Cardiac atrium fibroblast (primary cell): ENCODE results near the genes FAM83B and KHDRBS2.

GRCh38 chr6:53516350-53516927 is 28.5 kb downstream of the GCLC start:
- RAMPAGE, long total RNA: no peak

DNA sequence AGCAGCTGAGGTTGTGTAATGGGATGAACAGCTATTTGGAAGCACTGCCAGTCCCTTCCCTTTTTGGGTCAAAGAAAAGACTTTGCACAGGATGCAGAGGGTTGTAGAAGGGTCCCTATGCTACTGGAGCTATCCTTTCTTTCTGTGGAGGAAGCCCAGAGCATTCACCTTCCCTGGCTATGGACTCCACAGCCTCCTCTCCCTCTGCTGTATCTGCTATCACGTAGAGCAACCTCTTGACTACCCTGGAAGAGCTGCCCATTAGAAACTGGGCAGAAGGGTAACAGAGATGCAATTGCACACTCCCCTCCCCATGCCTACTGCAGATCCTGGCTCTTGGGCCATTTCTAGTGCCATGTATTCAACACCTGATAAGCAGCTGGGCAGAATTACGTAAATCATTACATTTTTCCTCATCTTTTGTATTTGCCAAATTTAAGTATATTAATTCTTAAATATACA is 3.1 kb downstream of the KLHL31 start:
- RAMPAGE, long total RNA: no peak

GRCh38 chr6:53905850-53906639 is 111.2 kb downstream of the LRRC1 start:
- RAMPAGE, long total RNA: no peak

DNA sequence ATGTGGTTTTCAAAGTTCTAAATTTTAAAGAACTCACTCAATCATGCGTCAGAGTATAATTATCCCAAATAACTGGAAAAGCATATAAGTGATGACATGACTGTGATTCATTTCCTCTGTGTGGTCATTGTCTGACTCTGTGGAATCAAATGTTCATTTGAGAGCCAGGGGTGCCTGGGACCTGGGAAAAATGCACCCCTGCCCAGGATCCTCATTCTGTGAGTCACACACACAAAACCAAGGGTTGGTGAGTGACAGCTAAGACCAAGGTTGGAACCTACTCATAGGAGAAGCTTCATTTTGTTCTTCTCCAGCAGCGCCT is 127.0 kb upstream of the MLIP start:
- RAMPAGE, long total RNA: no peak

GRCh38 chr6:54009024-54009539 is 102.2 kb upstream of the MLIP start:
- RAMPAGE, long total RNA: no peak

DNA sequence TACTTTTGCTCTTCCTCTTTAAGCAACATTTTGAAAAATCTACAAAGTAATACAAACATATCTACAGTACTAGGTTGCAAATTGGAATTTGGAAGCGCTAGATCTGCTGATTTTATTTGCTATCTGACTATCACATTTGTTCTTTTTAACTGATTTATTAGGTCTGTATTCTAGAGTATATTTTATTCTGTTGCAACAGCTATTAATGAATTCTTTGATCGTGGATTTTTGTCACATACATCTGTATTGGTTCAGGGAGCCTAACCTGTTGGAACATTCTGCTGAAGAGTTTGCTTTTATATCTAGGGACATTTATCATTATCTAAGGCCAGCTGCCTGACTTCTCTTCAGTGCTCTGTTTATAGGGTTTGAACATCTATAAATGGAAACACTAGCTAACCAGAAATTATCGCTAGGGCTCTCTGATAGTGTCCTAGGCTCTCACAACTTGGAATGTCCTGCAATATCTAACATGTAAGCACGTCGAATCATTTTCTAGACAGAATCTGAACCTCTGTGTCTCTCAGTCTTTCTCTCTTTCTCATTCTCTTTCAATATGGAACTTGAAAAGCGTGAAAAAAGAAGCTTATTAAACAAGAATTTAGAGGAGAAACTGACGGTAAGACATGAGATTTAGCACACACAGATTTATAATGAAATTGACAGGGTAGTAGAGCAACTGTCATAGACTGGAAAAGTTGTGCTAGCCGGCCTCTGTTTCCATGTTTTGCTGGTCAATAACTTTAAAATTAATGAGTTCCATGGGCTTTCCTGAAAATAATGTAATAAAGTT is 92.6 kb upstream of the MLIP start:
- RAMPAGE, long total RNA: no peak

DNA sequence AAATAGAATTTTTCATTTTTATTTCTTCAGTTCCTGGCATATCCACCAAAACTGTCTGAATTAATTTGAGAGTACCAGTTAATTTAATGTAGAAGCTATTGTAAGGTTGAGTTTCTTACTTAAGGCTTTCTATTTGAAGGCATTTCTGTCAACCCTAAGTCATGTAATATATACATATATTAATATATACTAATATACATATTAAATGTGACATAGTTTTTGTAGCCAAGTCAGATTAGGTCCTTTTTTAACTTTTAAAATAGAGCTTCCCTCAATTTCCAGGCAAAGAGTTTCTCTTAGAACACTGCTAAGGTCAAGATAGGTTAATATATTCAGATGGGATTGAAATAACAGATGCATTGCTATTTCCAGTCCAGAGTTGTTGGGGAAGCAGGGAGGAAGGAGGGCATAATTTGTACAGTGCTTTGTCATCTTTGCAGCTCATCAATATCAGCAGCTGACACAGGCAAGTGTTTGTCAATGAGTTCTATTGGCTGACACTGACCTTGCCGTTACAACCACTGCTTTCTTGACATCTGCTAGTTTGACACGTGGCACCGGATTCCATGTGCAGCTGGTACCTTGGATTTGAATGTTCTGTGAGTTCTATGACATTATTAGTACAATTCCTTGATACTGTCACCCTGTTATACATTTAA is 28.1 kb upstream of the MLIP start:
- RAMPAGE, long total RNA: no peak

- RAMPAGE, long total RNA: no peak
These were observed 25.7 kb upstream of the MLIP start for GRCh38 chr6:54085491-54086002.

DNA sequence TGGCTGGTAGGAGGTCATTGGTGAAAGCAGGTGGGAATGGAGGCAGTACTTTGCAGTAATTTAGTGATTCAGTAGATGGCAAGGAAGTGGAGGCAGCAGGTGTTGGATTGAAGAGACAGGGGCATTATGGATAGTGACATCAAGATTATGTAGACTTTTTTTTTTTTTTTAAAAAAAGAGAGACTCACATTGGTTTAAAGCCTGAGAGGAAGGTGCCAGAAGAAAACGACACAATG is 1.2 kb upstream of the TINAG start:
- RAMPAGE, long total RNA: no peak

DNA sequence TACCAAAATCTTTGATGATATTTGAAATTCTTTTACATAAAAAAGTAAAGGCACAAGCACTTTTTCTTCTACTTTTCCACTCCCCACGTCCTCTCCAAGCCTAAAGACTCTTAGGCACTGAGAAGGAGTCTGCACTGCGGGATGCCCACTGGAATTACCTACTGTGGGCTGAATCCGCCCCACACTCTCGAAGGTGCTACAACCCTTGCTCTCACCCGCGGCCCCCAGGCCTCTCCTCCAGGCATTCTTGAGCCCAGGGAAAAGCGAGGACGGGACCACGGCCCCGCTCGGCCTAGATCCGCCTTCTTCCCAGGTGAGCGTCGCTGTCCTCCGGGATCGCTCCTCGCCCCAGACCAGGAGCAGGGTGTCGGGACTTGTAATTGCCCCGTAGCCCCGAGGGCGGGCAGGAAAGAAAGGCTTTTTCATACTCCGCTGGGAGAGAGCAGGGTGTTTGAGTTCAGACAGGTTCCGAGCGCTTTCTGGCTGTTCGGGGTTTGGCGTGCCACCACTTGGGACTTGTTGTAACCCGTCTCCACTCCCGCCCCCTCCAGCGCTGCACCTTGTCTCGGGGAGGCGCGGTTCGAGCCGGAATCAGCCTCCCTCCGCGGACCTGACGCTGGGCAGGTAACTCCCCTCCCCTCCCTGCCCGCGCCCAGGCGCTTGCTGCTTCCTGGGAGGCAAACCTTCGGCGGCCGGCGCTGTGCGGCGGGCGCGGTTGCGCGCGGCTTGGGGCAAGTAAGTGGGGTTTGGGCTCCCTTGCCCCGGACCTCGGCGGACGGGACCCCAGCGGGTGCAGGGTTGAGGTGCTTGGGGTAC is at the start of gene FAM83B:
FAM83B (plus strand) TSS at position 680 of the 816 bp plus-strand sequence.
- RAMPAGE, long total RNA: no peak

GRCh38 chr6:56400304-56400722 is 152.9 kb upstream of the COL21A1 start:
- RAMPAGE, long total RNA: no peak

- RAMPAGE, long total RNA: no peak
These were observed 335.1 kb downstream of the DST start for GRCh38 chr6:56619468-56619933.

- RAMPAGE, long total RNA: no peak
These were observed 145.7 kb downstream of the DST start for GRCh38 chr6:56808711-56809605.

DNA sequence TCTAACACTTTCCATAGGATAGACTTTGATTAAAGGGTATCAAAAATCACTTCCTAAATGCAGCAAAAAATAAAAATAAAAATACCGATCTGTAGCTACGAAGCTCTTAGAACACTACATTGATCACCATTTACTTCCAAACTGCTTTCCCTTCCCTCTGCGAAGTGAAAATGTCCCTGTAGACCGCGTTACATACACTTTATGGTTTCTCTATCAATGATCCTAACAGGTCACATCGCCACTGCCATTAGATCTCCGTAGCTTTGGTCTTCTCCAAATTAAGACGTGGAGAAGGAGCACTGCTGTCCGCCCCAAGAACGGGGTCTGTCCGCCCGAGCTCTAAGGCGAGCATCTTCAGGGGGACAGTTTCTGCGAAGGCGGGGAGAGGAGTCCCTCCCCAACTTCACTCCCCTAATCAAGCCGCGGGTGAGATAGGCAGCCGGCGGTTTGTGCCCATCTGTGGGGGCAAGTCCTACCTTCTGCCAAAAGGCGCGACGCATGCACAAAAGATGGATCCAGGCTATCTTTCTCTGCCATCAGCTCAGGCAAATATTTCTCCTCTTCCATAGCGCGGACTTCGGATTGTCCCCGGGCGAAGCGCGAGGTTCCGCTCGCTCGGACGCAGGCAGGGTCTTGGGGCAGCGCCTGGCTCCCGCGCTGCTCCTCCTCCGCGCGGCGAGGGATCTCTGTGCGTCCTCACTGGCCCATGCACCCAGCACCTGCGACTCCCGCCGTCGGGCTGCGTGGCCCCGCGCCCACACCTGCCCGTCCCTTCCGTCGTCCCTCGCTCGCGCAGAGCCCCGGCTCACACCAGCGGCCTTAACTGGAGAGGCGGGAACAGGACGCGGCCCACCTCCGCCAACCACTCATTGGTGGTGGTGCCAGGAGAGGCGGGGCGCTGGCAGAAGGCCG is at the start of gene KHDRBS2:
KHDRBS2 (minus strand) TSS at position 844 of the 912 bp plus-strand sequence.
- RAMPAGE, long total RNA: no peak

- RAMPAGE, long total RNA: no peak
These were observed 164.3 kb upstream of the KHDRBS2 start for GRCh38 chr6:62450267-62450811.

DNA sequence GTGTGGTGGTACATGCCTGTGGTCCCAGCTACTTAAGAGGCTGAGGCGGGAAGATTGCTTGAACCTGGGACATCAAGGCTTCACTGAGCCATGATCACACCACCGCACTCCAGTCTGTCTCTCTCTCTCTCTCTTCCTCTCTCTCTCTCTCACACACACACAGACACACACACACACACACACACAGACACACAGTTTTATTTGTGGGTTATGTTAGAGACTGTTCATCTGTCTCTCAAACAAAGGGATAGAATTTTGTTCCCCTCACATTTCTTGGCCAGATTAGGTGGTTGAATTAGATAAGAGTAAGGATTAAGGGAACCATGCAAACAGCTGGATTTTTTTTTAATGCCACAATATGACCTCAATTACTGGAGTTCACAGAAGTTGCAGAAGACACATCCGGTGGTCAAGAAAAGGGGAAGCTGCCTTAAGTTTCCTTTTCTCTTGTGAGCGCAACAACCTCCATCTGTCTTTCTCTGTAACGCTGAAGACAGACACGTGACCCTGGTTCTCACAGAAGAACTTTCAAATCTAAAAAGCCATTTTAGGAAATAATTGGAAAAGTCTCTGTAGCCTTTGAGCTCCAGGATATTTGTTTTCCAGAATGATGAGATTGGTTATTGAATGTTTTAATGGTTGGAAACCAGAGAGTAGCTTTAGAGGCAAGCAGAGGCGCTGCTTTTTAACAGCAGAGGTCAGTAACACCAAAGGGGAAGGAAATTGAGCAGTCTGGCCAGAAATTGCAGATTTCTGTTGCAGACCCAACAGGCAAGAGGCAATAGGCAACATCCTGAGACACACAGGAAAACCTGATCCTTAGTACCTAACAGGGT is 33.0 kb upstream of the LGSN start:
- RAMPAGE, long total RNA: no peak

DNA sequence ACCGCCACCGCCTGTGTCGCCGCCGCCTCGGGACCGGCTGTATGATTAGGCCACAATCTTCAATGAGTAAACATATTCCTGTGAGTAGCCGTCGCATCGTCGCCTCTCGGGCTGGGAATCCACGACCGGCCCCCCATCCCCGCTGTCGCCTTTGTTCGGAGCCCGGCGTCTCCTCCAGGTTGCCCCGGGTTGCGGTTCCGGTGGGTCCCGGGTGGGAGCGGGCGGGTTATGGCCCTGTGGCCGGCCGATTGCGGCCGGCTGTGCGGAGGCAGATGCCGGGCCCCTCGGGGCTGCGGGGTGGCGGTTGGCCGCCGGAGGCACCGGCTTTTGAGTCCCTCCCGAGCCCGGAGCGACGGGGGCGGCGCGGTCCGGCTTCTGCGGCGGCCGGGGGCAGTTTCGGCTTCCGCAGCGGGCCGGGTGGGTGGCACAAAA is 376 bp downstream of the PTP4A1 start:
- RAMPAGE, long total RNA: no peak

GRCh38 chr6:63573072-63573380 is 746 bp downstream of the PTP4A1 start:
- RAMPAGE, long total RNA: no peak

GRCh38 chr6:63577052-63577558 is 4.8 kb downstream of the PTP4A1 start:
- RAMPAGE, long total RNA: no peak

DNA sequence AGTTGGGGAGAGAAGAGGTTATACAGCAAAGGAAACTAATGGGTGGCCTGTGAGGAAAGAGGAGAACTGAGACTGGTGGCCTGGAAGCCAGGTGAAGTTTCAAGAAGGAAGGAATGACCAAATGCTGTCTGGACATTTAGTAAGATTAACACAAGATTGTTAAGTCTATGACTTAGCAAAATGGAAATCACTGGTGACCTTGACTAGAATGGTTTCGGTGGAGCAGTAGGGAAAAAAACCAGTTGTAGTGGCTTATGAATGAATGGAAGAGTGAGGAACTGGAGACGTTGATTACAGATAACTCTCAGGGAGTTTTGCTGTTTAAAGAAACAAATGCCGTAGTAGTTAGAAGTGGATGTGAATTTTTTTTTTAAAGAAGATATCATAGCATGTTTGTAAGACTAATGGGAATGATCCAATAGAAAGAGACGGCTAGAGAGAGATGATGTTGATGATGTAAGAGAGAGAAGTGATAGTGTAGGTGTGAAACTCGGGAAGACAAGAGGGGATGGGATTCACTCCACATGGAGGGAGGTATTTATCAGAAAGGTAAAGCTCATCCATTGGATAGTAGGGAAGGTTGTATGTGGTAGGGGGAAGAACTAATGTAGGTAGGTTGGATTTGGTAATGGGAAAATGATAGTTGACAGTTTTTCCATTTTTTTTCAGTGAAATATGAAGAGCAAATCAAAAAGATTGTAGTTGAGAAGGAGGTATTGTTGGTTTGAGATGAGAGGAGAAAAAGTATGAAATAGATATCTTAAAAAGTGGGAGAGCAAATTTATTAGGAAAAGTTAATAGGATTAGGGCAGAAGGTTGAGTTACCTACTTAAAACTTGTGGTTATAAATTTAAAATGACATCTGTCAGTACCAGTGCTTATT is 61.3 kb downstream of the PHF3 start:
- RAMPAGE, long total RNA: no peak